Choroid plexus epithelial cell (primary cell): ENCODE measurements around a stretch of chr11.

GRCh38 chr11:12236558-12237617, 126.5 kb downstream of the MICAL2 start:
- RRBS: no CpG with 5 or more reads among the region's 11 CpGs

DNA sequence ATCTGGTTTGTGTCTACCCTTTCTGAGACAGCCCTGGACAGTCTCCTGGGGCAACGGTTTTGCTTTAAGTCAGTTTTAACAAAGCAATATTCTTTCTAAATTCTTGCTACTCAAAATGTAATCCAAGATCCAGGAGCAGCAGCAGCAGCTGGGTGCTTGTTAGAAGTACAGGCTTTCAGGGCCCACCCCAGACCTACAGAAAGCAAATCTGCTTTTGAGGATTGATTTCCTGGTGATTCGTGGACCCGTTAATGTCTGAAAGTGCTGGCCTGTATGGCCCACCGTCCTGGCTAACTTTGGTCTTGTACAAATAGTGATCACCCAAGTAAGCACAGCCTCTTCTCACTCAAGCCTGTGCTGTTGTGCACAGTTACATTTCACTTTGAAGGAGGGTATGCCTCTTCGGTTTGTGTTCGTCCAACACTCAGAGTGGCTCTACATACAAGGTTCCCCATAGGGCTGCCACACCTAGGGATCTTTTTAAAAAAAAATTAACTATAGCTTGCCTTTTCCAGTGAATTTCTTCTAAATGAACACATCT, 127.3 kb downstream of the MICAL2 start:
- RRBS: no CpG with 5 or more reads among the region's 6 CpGs

GRCh38 chr11:12279973-12281151, 97.0 kb upstream of the PARVA start:
- RRBS: no CpG with 5 or more reads among the region's 13 CpGs

GRCh38 chr11:12397616-12398144, 20.3 kb downstream of the PARVA start:
- RRBS: no CpG with 5 or more reads among the region's 5 CpGs

- RRBS: no CpG with 5 or more reads among the region's 2 CpGs
Measured at GRCh38 chr11:12503151-12503591, 125.8 kb downstream of the PARVA start.

DNA sequence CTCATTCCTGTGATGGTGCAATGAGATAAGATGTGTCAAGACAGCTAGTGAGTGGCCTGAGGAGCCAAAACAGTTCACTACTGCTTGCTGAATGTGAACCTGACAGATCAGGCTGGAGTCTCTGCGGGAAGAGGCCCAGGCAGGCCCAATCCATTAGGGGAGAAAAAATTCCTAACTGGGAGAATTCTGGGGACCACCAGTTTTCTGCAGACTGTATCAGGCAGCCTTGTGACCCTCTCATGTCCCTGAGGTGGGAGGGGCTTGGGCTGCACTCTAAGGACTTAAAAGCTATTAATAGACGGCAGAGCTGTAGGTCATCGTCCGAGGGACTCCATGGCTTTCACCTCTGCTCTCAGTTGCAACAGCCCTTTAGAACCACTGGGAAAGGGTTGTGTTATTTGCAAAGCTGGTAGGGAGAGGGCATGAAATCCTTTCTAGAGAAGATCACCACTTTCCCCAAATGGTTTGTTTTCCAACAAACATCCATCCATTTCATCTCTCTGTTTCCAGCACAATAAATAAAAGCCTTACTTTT, 126.0 kb upstream of the TEAD1 start:
- RRBS: no CpG with 5 or more reads among the region's 4 CpGs

DNA sequence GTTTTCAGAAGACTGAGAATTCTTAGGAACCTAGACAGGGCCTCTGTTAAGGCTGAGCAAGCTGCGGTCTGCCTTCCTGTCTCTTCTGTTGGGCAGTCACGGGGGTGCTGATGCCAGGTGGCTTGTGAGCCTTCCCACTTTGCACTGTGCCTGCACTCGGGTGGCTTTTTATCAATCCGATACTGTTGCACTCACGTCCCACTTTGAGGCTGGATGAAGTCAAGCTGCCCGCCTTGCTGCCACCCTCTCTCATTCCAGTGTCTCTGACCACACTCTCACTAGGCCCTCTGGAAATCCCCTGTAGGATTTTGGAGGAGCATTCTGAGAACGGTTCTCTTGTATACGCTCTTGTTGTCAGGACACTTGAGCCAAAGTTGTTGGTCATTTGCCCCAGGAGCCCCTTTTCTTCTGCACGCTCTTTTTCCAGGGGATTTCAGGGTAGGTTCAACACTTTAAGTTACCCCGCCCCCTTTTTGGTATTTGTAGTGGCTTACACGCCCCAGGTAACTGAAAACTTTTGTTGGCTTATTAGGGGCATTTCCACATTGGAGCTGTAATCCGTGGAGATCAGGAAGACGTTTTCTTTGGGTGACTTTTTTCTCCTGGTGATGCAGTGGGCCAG, 141.9 kb downstream of the TEAD1 start:
- RRBS: no CpG with 5 or more reads among the region's 13 CpGs

- RRBS: no CpG with 5 or more reads among the region's 11 CpGs
Measured at GRCh38 chr11:12864665-12865208, 144.4 kb upstream of the RASSF10 start.

- RRBS: no CpG with 5 or more reads among the region's 3 CpGs
Measured at GRCh38 chr11:13033784-13034102, 24.6 kb downstream of the RASSF10 start.

- RRBS: no CpG with 5 or more reads among the region's 1 CpG
Measured at GRCh38 chr11:13044288-13044798, 35.2 kb downstream of the RASSF10 start.

DNA sequence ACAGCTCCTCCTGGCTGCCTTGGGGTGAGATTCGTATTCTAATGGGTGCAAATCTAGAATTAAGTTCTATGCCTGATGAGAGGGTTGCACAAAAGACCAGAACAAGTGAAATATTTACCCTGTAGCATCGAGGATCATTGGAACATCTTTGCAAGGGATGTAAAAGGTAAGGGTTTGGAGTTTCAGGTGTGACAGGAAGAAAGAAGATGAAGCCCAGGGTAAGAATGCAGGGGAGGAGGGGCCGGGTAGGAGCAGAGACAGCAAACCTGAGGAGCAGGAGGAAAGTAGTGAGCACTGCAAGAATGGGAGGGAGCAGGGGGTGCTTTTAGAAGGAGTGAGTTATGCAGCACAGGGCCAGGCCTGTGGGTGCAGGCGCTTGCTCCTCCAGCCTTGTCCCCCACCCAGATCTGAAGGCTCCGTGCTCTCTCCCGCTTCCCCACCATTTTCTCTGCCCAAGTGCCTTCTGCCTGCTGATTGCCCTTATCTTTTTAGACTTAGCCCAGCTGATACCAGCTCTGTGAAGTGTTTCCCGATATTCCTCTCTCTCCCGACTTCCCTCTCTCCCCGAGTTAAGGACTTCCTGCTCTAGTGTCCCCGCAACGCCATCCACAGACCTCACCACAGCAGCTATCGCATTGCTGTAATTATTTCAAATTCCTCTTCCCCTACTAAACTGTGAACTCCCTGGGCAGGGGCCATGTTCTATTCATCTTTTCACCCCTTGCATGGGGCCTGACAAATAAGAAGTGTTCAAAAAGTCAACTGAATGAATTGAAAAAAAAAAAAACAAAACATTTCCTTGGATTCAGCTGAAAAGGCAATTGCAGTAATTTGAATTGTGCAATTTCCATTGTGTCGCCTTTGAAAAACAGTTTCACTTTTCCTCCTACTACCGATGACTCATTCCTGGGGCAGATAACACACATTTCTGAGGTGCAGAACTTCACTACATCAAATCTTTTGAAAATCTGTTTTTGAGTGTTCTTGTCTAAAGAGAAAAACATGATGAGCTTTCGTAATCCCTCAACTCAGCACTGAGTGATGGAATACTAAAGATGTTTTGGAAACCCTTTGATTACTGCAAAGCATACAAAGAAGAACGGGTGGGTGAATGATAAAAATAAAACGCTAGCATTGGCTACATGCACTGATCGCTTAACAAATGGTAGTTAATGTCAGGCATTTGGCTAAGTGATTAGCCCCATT, 69.7 kb upstream of the BMAL1 start:
- RRBS: no CpG with 5 or more reads among the region's 18 CpGs

- RRBS: no CpG with 5 or more reads among the region's 6 CpGs
Measured at GRCh38 chr11:13787425-13787789, 118.9 kb downstream of the FAR1 start.

DNA sequence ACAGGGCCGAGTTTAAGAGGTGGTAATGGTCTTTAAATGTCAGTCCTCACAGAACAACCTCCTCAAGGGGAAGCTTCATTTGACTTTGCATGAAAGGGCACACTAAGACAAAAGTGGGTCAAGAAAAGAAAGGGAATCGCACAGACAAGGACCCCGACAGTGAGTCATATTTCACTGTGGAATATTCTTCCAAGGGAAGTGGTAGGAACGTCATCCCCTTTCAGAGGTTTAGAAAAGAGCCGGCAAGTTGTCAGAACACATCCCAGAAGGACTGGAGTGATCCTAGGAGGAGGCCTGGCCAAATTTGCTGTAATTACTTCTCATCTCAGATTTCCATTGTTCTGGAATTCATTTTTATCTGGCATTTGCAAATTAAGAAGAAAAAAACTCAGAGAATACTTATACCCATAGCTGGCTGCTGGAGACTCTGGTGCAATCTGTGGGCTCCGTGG, 20.9 kb downstream of the SPON1 start:
- RRBS: no CpG with 5 or more reads among the region's 6 CpGs

- RRBS: no CpG with 5 or more reads among the region's 4 CpGs
Measured at GRCh38 chr11:14509025-14509502, 9.5 kb upstream of the COPB1 start.

GRCh38 chr11:14554665-14555505, 34.7 kb upstream of the PSMA1 start:
- RRBS: no CpG with 5 or more reads among the region's 4 CpGs

GRCh38 chr11:14645267-14645521, 1.6 kb downstream of the PDE3B start:
- RRBS: no CpG with 5 or more reads among the region's 3 CpGs

DNA sequence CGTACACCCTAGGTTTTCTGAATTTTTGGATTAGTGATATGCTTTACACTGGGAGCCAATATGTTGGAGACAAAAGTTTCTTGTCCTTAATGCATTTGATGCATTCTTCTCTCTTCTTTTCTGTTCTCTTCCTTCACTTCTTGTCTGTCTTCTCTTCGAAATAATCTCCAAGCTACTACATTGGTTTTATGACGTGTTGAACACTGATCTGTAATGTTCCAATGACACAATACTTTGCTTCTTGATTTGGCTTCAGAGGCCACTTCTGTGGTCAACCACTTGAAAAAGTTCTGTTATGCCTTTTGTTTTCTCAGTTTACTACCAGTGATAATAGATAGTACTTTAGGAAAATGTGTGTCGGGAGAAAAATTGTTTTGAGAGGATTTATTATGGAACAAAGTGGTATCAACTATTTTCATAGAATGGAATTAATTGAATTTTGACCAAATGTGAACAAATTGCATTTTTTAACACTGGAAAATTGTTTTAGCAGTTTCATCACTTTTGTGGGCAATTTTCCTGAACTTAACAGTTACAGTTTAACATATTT, 2.6 kb downstream of the PDE3B start:
- RRBS: no CpG with 5 or more reads among the region's 4 CpGs

GRCh38 chr11:14768606-14769350, 123.3 kb downstream of the CYP2R1 start:
- RRBS: no CpG with 5 or more reads among the region's 1 CpG

GRCh38 chr11:14895004-14895414, 3.0 kb upstream of the CYP2R1 start:
- RRBS: no CpG with 5 or more reads among the region's 3 CpGs

- RRBS: no CpG with 5 or more reads among the region's 2 CpGs
Measured at GRCh38 chr11:15697534-15697764, 582.7 kb downstream of the INSC start.